SUDHL5 (cell line): ENCODE data around the genes PEA15, PEX19, SLAMF7, PCP4L1 and SDHC.

DNA sequence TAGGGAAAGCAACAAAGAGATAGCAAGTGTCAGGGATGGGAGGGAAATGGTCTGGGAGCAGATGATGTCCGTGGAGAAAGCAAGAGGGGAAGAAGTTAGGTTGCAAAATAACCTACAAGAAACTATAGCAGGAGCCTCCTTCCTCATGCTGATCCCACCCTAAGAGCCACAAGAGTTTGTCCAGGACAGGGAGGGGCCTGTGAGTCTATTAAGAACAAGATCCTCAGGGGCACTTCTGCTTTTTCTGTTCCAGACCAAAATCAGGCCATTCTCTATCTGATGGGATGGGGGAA is 7.8 kb upstream of the ATP1A4 start:
- PRO-cap: no peak

GRCh38 chr1:160204936-160205632 is at the start of gene PEA15:
PEA15 (plus strand) TSS chr1:160205384.
- PRO-cap: bidirectional peak, plus-strand start at chr1:160205421, minus-strand start at chr1:160205218

DNA sequence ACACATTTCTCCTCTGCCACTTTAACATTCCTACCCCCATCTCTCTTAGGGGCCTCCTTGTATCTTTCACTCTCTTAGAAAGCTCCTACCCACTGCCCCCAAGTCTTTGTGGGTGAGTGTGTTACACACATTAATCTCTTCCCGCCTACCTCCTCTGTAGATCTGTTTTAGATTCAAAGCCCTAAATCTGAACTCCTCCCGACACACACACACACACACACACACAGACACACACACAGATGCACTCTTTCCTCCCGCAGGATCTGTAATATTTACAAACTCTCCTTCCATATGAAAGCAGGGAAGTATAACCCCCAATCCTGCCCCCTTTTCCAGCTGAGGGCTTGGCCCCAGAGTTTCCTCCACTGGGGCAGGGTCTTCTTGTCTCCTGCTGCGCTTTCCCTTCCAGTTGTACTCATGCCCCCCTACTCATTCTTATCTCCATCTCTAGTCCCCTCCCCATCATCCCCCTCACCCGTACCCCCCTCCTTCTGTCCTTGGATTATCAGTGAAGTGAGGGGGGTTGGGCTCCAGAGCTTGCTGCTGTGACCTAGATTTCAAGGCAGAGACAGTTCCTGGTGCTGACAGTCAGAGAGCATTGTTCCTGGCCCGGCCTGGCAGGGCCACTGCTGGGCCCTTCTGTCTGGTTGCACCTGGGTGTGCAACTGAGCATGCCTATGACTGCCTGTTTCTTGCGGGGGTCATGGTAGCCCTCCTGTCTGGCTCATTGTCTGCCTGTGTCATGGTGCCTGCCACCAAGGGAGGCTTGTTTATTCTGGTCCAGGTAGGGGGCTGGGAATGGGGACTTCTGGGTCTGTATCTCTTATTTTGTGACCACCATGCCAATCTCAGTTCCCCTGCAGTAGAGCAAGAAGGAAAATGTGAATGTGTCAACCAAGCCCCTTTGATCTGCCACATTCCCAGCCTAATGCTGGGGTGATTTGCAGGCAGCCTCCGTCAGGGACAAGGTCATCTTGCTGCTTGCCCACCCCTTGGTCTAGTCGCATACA is 4.4 kb downstream of the PEA15 start:
- PRO-cap: no peak

- PRO-cap: bidirectional peak, plus-strand start at chr1:160284689, minus-strand start at chr1:160284680; unidirectional peak, minus-strand start at chr1:160285112
Observed at GRCh38 chr1:160284563-160285605, at the start of gene PEX19. PEX19 (minus strand) TSS chr1:160285133.

DNA sequence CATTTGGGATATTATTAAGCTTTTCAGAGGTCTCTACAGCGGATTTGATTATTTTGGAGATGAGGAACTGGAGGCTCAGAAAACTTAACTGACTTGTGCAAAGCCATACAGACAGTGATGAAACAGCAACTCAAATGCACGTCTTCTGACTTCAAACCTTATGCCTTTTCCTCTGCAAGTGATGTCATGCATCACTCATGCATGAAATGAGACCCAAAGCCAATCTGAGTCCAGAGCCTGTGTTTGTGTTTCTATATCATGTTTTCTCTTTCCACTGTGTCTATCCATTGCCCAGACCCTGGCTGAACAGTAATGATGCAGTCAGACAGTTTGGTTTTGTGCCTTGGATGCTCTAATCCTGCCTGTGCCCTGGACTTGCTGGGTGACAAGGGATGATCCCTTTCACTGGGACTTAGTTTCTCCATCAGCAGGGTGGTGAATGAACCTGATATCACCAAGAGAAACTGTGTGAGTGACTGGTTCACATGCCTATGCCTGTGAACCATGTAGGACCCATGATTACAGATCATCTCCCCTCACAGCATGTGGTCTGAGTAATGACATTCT is 33.4 kb downstream of the SLAMF6 start:
- PRO-cap: bidirectional peak, plus-strand start at position 287 of the sequence, minus-strand start at position 119 of the sequence

DNA sequence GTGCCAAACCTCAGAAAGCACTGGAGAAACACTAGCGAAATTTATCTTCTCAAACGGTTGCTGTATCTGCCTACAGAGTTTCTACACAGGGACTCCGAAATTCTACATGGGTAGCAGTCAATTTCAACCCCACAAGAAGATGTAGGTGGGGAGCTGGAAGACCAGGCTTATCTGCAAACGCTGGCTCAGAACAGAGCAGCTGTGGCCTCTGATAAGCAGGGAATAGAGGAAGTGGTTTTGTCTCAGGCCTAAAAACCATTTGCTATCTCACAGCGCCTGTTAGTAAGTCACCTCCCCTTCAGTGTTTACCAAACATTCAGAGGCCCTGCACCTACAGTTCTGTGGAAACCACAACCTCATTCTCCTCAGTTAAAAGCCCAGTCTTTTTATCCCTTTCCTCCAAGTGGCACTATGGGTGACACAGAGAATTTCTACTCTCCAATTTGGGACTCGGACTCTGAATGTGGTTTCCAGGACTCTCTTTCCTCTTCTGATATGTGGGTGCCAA is 17.1 kb upstream of the SLAMF6 start:
- PRO-cap: unidirectional peak, minus-strand start at position 224 of the sequence

GRCh38 chr1:160652116-160653489 is 5.8 kb upstream of the SLAMF1 start:
- PRO-cap: bidirectional peak, plus-strand start at chr1:160652407, minus-strand start at chr1:160652280

DNA sequence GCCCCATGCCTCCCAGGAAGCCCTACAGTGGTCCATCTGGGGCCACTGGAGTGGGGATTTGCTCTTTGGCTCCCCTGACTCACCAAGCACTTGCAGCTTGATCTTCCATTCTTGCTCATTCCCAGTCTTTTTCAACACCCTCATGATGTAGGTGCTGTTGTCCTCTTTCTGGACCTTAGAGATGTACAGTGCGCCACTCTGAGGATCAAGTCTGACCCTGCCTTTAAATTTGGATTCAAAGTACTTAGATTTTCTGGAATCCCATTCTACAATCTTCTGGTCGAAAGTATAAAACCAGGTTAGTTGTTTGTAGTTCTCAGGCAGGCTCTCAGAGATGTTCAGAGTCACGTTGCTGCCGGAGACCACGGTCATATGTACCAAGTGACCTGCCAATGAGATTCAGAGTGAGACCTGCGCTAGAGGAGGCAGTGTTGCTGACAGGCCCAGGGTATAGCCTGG is 26.8 kb downstream of the CD48 start:
- PRO-cap: no peak

DNA sequence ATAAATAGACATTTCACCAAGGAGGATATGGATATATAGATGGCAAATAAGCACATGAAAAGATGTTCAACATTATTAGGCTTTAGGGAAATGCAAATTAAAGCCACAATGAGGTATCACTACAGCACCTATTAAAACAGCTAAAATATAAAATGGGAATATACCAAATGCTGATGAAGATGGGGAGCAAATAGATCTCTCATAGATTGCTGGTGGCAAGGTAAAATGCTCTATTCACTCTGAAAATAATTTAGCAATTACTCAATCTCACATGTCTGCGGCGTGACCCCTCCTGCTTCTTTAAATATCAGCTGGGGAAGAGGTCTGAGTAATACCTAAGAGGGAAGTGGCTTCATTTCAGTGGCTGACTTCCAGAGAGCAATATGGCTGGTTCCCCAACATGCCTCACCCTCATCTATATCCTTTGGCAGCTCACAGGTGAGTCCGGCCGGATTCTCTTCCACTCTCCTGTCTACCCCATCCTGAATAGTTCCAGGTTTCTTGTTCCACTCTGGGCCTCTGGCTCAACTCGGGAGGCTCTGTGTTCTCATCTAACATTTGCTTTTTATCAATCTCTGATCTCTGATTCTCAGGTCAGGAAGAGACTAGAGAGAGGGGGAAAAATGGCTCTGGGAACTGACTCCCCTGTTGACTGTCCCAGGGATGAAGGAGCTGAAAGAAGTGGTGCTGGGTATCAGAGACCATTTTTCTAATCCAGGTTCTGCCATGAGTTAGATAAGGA is at the start of gene SLAMF7:
Gene SLAMF7 (plus strand): TSS at position 329 of the 742 bp plus-strand sequence.
- PRO-cap: no peak

DNA sequence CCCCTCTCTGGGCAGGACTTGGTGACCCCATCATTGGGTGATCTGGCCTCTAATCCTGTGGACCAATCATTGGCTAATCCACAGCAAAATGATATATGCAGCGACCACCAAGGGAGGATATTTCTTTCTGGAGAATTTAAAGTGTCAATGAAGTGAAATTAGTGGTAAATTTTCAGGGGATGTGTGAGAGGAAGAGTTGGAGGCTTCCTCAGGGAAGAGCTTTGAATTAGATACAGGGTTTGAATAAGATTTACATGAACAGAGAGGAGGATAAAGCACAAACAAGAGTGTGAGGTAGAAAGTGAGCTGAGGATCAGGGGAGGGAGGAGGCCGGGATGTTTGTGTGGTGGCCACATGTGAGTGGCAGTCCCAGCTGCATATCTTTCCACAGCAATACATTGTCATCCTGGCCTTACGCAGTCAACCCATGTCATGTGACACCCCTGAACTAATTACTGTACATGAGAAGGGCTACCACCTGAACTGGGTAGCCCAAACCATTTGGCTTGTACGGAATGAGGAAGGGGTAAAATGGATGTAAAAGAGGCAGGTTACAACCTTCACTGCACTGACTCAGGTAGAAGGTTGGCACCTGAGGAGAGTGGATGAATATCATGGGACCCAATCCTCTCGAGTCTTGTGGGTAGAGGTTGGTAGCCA is 4.1 kb downstream of the SLAMF7 start:
- PRO-cap: no peak

DNA sequence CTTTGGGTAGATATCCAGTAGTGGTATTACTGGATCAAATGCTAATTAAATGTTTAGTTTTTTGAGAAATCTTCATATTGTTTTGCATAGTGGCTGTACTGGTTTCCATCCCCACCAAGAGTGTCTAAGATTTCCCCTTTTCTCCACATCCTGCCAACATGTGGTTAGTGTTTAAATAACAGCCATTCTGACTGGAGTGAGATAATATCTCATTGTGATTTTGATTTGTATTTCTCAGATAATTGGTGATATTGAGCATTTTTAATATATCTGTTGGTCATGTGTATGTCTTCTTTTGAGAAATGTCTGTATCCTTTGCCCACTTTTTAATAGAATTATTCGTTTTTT is 5.1 kb downstream of the LY9 start:
- PRO-cap: no peak

GRCh38 chr1:160817571-160817897 is 21.6 kb downstream of the LY9 start:
- PRO-cap: no peak

DNA sequence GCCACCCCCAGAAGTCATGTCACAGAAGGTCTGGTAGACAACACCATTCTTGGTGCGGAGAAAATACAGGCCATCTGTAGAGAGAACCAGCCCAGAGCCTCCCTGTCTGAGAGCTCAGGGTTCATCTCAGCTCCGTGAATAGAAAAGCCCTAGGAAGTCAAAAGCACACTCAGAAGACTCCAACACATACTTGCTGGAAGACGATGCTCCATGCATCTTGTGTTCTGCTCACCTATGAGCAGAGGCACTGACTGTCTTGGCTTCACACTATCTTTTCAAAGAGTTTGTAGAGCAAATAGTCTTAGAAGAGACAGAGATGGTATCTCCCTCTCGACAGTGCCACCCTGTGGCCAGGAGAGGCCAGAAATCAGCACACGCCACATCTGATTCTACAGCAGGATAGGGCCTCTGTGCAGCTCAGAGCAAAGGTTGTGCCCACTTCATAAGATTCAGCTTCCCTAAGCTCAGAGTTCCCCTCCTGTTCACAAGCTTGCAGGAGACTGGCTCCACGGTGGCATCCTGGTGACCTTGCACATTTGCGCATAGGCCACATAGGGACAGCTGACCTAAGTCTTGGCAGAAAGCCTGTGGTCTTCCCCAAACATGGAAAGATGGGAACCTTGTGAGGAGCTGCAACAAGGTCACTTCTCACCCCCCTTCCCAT is 3.3 kb downstream of the ITLN2 start:
- PRO-cap: no peak

GRCh38 chr1:161013045-161014264 is 7.5 kb downstream of the F11R start:
- PRO-cap: no peak

DNA sequence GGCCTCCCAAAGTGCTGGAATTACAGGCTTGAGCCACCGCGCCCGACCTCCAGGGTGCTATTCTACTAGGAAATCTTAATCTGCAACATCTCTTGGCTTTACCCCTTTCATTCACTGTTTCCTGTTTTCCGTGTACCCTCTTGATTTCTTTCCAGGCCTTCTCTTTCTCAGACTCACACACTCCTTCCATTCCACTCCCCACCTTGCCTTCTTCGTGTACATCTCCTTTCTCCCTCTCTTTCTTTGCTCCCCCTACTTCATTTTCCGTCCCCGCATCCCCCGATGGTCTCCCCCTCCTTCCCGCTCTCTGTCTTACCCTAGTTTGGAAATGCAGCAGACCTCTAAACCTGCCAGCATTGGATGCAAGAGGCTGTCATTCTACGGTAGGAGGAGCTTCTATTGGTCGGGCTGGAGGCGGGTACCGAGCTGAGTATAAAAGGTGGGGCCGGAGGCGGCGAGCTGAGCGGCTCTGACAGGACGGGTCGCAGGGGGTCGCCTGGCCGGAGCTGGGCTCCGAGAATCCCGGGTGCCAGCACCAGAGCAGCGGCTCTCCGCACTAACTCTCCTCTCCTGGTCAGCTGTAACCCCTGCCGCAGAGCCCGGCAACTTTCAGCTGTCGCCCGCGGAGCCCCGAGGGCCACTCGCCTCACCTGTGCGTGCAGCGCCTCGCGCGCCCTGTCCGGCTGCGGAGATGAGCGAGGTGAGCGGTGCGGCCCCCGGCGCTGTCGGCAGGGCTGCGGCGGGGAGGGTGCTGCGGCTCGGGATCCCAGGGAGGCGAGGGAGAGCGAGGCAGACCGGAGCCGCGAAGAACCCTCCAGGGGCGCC is at the start of gene PCP4L1:
Gene PCP4L1 (plus strand): TSS at position 462 of the 825 bp plus-strand sequence.
- PRO-cap: no peak

GRCh38 chr1:161314059-161315428 is at the start of gene SDHC:
SDHC (plus strand) TSS chr1:161314381.
- PRO-cap: bidirectional peak, plus-strand start at chr1:161314434, minus-strand start at chr1:161314267

GRCh38 chr1:161499674-161500112 is 5.6 kb upstream of the FCGR2A start:
- PRO-cap: no peak

- PRO-cap: no peak
Observed at GRCh38 chr1:161517846-161518400, 6.4 kb upstream of the HSPA6 start.

GRCh38 chr1:161528394-161528872 is 4.1 kb downstream of the HSPA6 start:
- PRO-cap: no peak

DNA sequence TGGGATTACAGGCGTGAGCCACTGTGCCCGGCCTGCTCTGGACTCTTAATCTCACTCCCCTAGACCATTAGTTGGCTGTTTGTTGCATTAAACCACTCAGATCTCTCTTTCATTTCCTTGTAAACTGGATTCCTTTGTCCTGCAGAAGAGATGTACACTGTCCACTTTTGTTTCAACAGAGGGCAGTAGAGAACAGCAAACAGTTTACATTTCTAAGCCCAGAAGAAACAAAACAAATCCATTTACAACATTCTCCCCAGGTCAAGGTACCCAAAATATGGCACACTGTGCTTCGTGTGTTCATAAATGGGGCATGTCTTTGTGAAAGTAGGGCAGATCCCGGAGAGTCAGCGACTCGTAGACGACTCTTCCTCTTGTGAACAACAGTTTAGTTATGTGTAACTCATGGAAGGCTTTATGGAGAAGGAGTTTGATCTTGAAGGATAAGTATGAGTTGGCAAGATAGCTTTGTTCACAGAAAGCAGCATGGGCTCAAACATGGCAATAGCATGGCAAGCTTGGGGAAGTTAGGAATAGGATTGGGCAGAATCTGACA is 16.6 kb upstream of the FCGR3A start:
- PRO-cap: no peak